Daoy (cell line): ENCODE results near the gene PPP4R2.

DNA sequence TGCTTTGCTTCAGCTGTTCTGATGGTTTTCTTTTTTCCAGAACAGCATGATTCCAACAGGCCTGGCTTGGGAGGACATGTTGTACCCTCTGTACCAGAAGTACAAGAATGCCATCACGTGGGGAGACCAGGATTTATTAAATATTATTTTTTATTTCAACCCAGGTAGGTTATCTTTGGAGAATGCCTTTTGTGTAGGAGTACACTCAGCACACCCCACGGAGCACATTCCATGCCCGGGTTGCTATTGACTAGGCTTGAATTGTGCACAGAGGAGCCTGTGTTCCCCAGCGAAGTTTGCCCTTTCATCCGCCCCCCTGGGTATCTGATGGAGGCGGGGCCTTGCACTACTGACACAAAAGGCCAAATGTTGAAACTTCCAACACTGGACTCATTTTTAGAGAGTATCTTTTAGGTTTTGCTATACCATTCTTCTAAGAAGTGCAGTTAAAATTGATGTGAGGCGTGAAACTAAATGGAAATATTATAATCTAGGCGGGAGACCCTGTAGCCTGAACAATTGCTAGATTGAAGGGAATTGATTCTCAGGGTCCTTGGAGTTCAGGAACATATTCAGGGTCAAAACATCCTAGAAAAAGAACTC, 39.3 kb upstream of the PPP4R2 start:
- RAMPAGE, long total RNA: no peak

DNA sequence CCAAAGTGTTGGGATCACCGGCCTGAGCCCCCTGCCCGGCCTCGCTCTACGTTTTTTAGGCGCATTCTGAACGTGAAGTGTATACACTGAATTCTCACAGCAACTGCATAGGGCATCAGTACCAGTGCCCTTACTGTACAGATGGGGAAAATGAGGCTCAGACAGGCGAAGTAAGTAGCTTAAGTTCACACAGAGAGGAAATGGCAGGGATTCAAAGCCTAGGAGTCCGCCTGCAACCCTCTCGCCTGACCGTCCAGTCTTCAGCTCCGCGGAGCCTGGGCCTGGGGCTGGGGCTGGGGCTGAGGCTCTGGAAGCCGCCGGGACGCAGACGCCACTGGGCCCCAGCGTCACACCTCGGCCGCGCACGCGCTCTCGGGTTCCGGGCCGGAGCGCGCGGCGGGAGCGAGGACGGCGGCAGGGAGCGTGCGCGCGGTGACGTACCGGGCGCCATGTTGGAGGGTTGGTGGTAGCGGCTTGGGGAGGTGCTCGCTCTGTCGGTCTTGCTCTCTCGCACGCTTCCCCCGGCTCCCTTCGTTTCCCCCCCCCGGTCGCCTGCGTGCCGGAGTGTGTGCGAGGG, at the start of gene PPP4R2:
Gene PPP4R2, plus strand, starts transcription at position 443 of the 577 bp plus-strand sequence.
- RAMPAGE, long total RNA: no peak

DNA sequence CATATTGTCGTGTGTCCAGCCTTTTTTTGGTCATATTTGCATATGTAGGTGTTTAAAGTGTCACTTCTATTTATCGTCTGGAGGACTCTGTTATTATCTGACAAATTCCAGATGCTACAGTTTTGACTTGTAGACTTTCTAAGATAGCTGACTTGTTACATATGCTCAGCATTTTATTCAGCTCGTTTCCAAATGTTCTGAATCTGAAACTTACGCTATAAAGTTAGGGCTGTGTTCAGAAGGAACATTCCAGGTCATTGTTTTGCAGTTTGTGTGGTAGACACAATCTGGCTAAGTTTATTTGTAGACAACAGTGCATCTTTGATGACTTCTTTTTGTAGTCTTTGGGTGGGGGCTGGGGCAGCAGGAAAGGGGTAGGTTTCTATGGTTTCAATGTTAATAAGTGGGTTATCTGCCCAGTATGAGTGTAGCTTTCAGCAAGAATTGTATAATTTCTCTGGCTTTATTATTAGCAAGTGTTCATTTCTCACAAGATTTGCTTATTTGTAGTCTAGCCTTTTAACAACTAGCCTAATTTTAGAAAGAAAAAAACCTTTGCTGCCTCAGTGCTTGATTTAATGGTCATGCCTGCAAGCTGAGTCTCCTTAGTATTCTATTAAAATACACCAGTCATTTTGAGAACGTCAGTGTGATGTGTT, 2.1 kb downstream of the PPP4R2 start:
- RAMPAGE, long total RNA: no peak

DNA sequence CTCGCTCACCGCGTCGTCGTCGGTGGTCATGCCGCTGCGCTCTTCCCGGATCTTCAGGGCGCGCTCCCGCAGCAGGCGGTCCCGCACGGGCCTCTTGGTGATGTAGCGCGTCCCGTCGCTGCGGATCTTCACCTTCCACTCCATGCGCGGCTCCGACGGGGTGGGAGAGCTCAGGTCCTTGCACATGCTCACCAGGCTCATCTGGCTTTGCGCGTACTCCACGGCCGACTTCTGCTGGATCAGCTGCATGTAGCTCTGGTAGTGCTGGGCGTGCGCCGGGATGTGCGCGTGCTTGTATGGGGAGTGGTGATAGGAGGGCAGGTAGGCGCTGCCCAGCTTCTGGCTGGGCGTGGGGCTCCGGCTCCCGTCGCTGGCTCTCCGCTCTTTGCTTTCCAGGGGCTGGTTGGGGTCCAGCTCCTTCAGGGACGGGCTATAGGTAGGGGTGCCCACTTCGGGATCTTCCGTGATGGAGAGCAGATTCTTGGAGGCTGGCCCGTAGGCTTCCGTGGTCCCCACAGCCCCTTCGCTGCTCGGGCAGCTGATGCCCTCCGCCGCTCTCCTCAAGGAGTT, 241.0 kb downstream of the PDZRN3 start:
- RAMPAGE, long total RNA: no peak

DNA sequence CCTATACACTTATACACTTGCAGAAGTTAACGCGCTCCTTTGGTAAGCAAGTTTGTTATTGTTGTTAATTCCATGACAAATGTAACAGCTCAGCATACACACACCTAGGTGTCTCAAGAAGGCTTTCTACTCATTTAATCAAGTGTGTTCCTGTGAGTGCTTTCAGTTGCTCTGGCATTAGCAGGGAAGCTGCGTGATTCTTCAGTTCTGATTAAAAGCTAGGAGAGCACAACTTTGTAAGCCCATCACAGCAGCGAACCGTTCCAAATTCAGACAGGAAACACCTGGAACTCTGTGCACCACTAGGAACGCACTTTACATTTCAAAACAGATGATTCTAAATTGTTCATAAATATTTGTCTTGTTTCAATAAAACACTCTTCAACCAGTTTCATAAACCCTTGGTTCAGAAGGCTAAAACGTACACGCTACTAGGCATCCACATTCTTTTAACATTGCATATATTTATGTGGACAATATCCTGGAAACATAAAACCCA, 112.7 kb downstream of the PDZRN3 start:
- RAMPAGE, long total RNA: no peak

GRCh38 chr3:73614195-73614847, 10.4 kb downstream of the PDZRN3 start:
- RAMPAGE, long total RNA: no peak

GRCh38 chr3:73621103-73621912, 3.4 kb downstream of the PDZRN3 start:
- RAMPAGE, long total RNA: no peak

GRCh38 chr3:73624012-73624853, 508 bp downstream of the PDZRN3 start:
- RAMPAGE, long total RNA: no peak

- RAMPAGE, long total RNA: no peak
These were observed 95.2 kb upstream of the PDZRN3 start for GRCh38 chr3:73719893-73720292.

DNA sequence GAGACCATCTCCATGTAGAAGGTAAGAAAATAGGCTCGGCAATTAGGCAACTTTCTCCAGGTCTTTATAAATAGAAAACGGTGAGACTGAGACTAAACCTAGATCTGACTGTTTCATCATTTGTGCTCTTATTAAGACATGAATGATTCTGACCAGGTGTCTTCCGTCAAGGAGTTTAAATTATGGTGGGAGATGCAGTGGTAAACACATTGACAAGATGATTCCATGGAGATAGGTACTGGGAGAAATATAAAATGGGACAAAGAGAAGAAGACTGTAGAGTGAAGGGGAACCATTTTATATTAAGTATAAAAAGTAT, 155.1 kb upstream of the PDZRN3 start:
- RAMPAGE, long total RNA: no peak

GRCh38 chr3:75504555-75505427, 159.3 kb upstream of the FRG2C start:
- RAMPAGE, long total RNA: no peak

DNA sequence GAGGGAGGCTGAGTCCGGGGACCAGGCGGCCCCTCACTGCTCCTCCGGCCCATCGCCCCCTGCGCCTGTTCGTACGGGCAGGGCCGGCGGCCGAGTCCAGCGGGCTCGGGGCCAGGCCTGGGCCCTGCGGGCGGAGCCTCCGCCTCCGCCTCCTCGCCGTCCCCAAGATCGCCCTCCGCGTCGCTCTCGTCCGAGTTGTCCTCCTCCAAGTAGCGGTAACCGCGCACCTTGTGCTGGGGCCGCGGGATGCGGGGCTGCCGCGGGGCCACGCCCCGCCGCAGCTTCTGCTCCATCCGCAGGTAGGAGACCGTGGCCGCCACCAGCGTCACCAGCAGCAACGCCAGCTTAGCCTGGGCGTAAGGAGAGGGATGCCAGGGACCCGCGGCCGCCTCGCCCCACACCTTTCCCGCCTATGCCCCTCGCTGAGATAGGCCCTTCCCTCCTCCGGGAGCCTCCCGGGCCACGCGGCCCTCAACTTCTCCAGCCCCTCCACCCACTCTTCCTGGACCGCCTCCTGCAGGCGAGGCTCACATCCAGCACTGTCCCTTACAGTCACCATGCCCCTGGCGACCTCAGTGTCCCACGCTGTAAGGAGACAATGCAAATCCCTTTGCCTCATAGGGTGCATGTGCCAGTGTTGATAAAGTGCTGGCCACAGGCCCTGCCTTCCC, 44.5 kb upstream of the FRG2C start:
- RAMPAGE, long total RNA: no peak

- RAMPAGE, long total RNA: no peak
These were observed 923.6 kb downstream of the ROBO1 start for GRCh38 chr3:78843987-78844790.

DNA sequence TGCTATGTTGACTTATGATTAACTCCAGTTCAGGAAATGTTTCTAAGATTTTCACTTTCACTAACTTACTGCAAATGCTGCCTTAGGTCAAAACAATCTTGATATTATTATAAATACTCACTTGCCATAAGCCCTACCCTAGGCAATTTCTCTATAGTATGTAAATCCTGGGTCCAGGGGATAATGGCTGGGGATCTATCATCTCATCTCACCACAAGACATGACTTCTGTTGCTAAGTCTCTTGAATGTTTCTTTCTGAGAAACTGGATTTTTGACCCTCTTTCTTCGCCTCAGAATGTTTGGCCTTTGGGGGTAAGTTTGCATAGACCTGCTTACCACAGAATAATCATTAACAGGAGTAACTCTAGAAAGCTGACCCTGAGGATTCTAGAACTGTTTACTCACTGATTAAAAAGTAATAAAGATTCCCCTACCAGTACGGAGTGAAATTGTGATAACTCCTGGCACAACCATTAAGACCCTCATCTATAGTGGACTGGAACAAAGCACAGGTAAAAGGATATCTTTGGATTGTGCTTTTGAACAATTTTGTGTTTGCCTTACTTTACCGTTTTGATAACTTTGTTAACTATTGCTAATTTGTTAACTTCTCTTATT, 767.9 kb downstream of the GBE1 start:
- RAMPAGE, long total RNA: no peak

DNA sequence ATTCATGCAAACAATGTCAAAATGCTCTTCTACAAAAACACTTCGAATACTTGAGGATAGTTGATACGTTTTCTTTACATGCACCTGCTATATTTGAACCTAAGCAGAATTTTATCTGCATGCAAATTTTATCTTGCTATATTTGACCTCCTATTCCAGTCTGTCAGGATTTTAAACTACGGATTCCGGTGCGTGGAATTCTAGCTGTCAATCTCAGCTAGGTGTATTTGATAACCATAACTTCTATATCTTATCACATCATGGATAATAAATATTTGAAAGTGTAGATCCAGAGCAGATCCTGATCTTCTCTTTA, 699.0 kb downstream of the GBE1 start:
- RAMPAGE, long total RNA: no peak

DNA sequence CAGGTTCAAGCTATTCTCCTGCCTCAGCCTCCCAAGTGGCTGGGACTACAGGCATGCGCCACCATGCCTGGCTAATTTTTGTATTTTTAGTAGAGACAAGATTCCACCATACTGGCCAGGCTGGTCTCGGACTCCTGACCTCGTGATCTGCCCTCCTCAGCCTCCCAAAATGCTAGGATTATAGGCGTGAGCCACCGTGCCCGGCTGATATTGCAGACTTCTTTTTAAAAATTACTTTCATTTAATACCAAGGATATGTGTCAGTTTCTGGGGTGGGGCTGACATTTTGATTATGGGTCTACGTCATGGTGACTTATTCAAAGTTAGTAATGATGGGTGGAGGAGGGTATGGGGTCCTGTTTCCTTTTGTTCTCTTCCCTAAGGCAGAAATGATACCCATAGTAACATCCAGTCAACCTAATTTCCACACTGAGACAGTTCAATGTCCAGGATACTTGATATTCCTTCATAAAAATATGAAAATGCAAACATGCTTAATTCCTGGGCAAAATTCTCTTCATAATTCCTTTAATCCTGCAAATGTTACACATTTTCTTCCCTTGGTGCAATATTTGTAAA, 34.7 kb downstream of the GBE1 start:
- RAMPAGE, long total RNA: no peak

- RAMPAGE, long total RNA: no peak
These were observed 2.7 kb downstream of the GBE1 start for GRCh38 chr3:81758646-81759223.

- RAMPAGE, long total RNA: no peak
These were observed 368.7 kb upstream of the GBE1 start for GRCh38 chr3:82130141-82130641.

- RAMPAGE, long total RNA: no peak
These were observed 716.1 kb upstream of the CADM2 start for GRCh38 chr3:84242741-84243096.

GRCh38 chr3:84959227-84959755, 502 bp downstream of the CADM2 start:
- RAMPAGE, long total RNA: no peak